RPMI7951 (cell line): ENCODE measurements around a stretch of chr16.

DNA sequence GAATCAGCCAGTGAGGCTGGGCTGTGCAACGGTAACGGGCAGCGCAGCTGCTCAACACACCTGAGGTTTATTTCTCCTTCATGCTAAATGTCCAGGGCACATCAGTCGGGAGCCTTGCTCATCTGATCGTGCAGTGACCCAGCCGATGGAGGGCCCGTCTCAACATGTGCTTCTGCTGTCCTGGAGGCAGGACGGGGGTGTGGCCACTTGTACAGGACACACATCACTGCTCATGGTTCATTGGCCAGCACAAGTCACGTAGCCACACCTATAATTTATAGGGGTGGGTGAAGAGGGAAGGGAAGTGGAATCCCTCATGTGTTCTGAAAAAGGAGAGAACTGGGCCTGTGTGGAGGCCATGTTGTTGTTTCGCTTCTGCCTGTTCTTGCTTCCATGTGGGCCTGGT, 60.4 kb downstream of the CMIP start:
- RAMPAGE, long total RNA = no peak

GRCh38 chr16:81517635-81518096, 73.1 kb downstream of the CMIP start:
- RAMPAGE, long total RNA = no peak

DNA sequence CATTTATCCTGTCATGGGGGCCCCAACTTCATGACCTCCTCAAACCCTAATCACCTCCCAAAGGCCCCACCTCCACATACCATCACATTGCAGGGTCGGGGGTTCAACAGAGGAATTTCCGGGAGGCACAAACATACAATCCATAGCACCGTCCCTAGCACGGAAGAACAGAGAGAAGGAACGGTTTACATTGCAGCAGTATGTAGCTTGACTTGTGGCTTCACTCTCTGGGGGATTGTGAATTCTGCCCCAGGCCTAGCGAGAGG, 98.1 kb downstream of the CMIP start:
- RAMPAGE, long total RNA = no peak

DNA sequence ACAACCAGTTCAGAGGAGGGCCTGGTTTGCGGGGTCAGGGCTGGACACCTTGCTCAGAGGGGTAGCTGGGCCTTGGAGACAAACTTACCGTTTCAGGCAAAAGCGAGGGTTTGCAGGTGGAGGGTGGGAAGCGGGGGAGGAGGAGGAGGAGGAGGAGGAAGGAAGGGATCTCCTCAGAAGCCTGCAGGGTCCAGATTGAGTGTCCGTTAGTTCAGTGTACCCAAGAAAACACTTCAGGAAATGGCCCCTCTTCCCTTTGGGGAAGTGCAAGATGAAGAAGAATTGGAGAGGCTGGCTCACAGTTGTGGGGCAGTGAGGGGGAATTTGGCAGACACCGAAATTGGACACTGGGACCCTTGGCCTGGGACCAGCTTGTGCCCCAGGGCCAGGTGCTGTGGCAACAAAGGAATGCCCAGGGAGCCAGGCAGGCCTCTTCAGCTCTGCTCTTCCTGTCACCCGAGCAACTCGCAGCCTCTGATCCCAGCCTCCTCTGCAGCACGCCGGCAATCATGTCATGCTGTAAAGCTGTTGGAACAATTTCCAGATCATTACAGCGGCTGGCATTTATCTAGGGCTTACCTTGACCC, 103.0 kb downstream of the CMIP start:
- RAMPAGE, long total RNA = no peak

GRCh38 chr16:81568185-81568976, 123.8 kb downstream of the CMIP start:
- RAMPAGE, long total RNA = no peak

DNA sequence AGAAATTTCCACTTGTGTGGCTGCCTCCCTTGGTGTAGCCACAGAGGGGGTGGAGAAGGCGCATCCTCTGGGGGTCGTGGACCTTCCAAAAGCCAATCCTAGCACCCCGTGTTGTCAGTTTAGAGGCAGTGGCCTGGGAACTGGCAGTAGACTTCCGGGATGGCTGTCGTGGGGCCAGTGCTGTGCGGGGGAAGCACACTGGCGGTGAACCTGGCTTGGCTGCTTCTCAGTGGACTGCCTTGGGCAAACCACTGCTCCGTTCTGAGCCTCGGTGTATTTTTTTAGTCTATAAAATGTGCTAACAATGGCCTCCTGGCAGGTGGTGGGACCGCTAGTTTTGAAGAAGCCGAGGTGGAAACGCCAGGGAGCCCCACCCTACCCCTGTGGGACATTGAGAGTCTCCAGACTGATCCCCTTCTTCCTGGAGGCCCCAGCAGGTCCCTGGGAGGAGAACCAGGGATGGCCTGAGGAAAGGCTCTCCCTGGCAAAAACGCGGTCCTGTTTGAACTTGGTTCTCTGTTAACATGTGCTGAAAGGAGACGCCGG, 125.7 kb downstream of the CMIP start:
- RAMPAGE, long total RNA = no peak

DNA sequence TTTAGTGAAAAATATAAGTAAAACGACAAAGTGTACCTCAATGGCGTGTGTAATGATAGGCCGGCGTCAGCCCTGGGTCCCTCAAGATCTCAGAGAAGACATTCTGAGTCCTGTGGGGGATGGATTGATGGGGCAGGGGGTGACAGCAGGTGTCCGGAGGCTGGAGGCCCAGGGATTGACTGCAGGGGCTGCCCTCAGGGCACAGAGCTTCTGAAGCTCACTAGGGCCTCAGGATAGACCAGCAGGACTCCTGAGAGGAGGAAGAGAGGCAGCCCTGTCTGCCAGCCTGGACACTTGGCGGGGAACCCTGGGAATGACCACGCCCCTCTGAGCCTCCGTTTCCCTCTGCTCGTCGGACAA, 145.2 kb downstream of the CMIP start:
- RAMPAGE, long total RNA = no peak

DNA sequence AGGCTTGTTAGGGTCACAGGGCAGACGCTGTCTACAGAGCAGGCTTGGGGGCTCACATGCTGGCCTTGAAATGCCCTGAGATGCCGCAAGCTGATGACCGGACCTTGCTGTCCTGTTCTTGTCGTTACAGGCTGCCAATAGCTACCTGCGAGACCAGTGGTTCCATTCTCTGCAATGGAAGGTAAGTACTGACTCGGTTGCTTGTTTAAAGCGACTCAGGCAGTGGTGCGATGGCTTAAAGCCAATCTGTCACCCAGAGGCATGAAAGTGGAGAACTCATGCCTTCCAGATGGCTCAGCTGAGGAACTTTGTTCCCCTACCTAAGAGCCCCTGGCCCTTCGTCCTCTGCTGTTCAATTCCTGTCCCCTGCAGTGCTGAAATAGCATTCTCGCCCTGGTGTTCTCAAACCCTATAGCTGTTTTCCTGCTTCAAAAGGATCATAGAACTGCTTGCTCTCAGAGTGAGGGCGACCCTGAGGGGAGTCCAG, 158.3 kb upstream of the PLCG2 start:
- RAMPAGE, long total RNA = no peak

DNA sequence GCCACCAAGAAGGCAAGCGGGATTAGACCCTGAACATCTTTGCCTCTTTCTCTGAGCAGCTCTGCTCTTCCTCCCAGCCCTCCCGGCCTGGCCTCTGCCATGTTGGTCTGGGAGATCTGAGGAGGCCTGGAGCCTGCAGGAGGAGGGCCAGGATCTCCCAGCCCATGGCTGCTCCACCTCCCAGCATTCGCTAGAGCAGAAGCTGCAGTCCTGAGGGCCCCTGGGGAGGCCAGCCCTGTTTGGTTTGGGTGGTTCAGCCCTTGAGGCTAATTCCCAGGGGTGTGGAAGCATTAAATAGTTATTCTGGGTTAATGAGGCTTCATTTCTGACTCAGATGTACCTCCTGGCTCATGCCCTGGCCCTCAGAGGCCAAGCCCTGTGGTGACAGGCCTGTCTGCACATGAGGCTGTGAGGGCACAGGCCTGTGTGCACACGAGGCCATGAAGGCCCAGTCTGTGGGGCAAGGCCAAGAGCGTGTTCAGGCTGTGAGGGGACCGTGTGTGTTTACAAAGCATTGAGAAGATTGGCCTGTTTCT, 153.9 kb upstream of the PLCG2 start:
- RAMPAGE, long total RNA = no peak

DNA sequence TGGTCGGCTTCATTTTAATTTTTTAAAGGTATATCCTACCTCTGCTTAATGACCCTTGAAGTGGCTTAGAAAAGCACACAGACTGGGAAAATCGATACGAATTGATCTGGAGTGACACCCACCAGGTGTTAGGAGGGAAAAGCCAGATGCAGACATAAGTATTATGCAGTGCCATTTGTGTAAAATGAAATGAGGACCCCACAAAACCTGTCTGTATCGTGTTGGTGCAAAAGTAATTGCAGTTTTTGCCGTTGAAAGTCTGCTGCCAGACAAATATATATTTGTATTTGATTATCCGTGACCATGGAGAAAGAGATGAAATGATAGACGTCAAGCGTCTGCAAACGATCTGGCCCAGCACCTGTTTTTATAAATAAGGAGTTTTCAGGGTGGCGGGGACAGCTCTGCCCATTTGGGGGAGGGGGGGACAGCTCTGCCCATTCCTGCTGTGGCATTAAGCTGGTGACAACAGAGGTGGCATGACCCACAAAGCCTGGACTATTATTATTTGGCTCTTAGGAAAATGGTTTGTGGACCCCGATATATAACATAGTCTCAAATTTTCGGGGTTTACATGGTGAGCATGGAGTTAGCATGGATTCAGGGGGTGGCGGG, 143.6 kb upstream of the PLCG2 start:
- RAMPAGE, long total RNA = no peak

GRCh38 chr16:81657590-81658792, 121.1 kb upstream of the PLCG2 start:
- RAMPAGE, long total RNA = no peak

DNA sequence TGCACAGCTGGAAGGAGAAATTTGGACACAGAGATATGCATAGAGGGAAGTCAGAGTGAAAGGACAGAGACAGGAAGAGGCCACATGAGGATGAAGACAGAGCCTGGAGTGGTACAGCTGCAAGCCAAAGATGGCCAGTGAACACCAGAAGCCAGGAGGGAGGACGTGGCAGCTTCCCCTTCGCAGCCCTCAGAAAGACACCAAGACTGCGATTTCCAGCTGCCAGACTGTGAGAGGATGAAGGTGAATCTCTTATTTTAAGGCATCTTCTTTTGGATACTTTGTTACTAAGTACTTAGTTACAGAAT, 60.5 kb upstream of the PLCG2 start:
- RAMPAGE, long total RNA = no peak

DNA sequence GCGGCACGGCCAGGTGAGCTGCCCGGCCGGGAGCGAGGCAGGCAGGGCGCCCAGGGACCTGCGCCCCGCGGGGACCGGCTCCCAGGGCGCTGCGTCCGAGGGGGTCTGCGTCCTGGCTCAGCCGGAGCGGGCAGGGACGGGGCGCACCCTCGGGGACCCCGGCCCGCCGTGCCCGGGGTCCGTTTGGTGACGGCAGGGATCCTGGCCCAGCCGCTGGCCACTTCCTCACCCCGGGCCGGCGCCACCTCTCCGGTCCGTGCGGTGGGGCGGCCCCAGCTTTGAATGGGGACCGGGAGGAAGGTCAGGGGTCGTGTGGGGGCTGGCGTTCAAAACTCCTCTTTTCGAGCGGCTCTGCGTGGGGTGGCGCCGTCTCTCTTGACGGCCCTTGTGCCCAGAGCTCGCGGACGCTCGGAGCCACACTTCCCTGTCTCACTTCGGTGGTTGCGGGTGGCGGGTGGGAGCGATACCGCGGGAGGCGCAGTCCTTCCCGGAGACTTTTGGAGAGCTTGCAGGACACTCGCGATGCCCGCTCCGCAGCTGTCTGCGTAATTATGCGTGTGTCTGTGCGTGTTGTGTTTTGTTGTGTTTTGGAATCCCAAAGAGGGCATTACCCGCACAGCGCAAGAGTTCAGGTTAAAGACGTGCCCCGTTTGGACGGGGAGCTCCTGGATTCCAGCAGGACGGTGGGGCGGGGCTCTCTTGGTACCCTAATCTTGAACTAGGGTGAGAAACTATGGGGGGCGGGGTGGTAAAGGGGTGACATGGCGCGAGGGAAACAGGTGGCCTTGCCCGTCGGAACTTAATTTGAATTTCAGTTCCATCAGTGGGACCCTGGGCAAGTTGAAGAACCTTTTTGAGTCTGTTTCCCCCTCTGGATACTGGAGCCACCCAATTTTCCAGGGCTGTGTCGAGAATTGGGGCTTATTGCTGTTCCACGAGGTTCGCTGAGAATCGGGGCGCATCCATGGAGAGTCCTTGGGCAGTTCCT, 615 bp downstream of the PLCG2 start:
- RAMPAGE, long total RNA = no peak

DNA sequence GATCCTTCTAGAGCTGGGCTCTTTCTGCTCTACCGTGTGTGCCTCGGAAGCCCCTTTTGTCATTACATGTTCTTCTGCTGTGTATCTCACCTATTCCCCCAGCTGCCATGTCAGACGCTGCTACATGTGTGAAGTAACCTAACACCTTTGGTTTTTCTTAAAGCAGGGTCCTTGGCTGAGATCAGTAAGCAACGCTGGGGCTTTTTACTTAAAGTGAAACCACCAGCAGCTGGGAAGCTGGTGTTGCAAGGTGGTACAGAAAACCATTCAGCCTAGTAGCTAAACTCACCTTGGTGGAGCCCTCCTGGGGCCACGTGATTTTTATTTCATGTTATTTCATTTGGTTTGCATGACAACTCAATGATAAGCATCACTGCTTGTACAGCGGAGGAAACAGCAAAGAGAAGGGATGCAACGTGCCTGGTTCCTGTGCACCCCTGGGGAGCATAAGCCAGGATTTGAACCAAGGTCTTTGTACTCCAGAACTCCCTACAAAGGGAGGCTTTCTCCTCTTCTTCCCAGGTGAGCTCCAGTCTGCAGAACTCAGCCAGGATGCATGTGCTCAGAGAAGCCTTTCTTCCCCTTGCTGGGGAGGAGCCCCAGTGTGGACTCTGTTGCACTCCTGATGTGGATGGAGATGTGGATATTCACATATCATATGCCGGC, 62.7 kb downstream of the PLCG2 start:
- RAMPAGE, long total RNA = no peak

DNA sequence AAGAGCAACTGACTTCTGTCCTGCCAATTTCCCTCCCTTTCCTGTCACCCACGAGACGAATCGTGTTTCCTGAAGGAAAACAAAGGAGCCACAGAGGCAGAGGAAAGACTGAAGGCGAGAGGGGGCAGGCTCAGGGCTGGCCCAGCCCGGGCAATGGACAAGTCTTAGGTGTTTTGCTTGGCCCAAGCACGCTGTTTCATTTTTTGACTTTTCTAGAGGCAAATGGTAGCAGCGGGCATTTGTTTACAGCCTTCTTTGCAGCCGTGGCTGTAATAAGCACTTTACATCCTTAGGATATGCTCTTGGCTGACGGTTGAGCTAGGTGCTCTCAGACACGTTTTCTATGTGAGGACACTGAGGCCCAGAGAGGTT, 83.0 kb downstream of the PLCG2 start:
- RAMPAGE, long total RNA = no peak

GRCh38 chr16:82700804-82701389, 74.1 kb downstream of the CDH13 start:
- RAMPAGE, long total RNA = no peak

- RAMPAGE, long total RNA = no peak
Measured at GRCh38 chr16:82715799-82716270, 89.1 kb downstream of the CDH13 start.

GRCh38 chr16:82735501-82736081, 108.8 kb downstream of the CDH13 start:
- RAMPAGE, long total RNA = no peak

- RAMPAGE, long total RNA = no peak
Measured at GRCh38 chr16:83637028-83637502, 170.7 kb upstream of the HSBP1 start.

GRCh38 chr16:83800005-83800305, 7.8 kb upstream of the HSBP1 start:
- RAMPAGE, long total RNA = no peak